HTR-8/SVneo (cell line): ENCODE measurements around the gene RPS11.

- RRBS = no CpG with 5 or more reads among the region's 4 CpGs
Measured at GRCh38 chr19:49409649-49410138, 13.5 kb downstream of the PTH2 start.

DNA sequence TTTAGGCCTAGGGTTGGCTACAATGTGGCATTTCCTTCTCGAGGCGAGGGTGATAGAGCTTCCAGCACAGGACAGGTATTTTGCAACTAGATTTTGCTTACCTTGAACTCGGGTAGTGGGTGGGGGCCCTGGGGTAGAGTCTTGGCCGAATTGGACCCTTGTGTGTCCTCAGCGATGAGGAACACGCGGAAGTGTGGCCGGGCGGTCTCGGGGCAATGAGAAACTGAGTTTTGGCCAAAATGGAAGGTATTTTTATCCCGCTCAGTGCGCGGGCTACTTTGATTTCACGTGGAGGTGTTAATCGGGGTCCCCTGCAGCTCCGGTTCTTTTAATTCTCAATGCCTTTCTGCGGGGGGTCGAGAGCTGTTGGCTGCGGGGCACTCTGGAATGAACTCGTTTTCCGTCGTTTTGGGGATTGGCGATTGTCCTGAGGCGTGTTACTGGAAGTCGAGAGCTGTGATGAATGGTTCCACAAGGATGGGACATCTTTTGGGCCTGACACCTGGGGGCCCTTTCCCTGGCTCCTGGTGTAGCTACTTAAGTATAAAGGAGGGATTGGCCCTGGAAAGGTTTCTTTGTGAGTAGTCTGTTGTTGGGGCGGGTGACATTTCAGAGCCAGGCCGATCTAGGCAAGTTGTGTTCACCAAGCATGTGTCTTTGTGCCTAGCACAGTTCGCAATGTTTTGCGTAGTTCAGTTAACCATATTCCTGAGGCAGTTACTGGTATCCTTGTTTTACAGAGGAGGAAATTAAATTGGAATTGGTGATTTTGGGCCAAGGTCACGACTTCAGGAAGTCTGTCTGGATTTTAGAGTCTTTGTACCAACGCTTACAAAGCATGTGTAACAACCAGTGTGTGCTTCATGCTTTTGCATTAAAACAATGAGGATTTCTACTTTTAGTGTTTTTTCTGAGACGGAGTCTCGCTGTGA lies 670 bp downstream of the RPL13A start:
- RRBS = under 1% methylated on average over 6 of the region's 33 CpGs

DNA sequence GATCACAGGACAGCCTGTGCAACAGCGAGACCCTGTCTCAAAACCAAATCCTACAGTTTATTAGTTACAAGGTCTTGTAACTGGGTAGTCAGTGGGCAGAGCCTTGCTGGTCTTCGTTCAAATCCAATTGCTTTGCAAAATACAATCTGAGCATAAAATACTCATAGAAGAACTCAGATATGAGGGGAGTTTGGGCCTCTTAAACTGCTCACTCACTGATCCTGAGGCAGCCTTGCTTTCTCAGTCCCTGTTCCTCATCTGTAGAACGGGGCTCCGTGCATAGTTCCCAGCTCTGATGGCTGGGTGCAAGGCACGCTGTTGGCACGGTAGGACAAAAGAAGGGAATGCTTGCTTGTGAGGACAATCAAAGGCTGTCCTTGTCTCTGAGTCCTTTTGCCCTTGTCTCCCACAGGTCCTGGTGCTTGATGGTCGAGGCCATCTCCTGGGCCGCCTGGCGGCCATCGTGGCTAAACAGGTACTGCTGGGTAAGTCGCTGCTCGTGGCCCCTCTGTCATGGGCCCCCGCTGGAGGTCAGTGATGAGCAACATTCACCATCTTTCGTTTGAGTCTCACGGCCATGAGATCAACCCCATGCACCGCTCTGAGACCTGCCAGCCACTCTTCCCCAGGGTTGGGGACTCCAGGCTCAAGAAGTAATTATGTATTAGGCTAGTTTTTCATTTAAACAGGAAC lies 2.2 kb downstream of the RPL13A start:
- RRBS = no CpG with 5 or more reads among the region's 16 CpGs

DNA sequence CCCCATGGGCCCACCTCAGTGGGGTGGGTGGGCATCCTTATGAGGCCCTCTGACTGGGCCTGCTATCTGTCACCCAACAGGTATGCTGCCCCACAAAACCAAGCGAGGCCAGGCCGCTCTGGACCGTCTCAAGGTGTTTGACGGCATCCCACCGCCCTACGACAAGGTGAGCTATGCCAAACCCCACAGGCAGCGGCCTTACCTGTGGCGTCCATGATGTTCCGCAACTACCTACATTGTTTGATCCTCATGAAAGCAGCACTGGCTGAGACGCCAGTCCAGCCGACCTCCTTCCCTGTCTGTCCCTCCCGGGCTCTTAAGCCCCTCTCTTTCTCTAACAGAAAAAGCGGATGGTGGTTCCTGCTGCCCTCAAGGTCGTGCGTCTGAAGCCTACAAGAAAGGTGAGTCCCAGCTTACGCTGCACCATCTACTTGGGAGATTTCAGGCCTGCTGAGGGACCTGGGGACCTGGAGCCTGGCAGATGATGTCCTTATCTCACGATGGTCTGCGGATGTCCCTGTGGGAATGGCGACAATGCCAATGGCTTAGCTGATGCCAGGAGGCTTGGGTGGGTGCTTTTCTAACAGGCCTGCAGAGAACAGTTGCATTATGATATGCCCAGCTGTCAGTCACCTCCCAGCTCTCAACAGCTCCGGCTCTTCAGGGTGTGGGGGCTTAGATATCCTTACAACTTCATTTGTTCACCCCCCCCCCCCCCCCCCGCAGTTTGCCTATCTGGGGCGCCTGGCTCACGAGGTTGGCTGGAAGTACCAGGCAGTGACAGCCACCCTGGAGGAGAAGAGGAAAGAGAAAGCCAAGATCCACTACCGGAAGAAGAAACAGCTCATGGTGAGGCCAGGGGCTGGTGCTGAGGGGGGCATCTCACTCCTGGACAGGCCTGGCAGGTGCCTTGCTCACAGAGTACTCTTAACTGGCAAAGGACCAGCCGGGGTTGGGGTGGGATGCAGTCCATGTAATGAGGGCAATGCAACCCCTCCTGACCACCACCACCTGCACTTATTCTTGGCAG lies 3.6 kb downstream of the RPL13A start:
- RRBS = 97% methylated on average over 2 of the region's 25 CpGs

- RRBS = no CpG with 5 or more reads among the region's 10 CpGs
Measured at GRCh38 chr19:49491729-49492400, 4.4 kb upstream of the RPS11 start.

DNA sequence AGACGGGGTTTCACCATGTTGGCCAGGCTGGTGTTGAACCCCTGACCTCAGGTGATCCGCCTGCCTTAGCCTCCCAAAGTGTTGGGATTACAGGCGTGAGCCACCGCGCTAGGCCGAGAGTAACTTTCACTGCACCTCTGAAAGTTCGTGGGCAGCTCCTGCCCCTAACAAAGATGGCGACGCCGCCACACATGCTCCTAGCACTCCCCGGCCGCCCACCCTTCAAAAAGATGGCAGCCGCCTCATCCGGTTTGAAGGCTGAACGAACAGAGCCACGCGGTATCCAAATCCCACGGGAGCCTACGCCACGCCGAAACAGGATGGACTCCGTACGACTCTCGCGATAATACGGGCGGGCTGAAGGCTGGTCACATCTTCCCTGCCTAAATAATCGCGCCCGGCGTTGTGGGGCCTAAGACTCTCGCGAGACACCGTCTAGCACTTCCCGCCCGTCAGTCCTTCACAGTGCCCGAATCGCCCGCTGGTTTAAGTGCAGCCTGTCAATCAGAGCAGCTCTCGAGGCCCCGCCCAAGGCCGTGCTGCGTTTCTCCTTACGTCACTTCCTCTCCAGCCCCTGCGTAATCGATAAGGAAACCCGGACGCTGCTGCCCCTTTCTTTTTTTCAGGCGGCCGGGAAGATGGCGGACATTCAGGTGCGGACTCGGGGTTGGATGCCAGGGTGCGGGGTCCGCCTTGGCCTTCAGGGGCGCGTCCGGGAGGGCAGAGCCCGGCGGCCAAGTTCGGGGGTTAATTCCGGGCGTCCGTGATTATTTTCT lies at the start of gene RPS11:
RPS11 (plus strand) TSS at position 616 of the 776 bp plus-strand sequence.
- RRBS = 2% methylated on average over 11 of the region's 64 CpGs

DNA sequence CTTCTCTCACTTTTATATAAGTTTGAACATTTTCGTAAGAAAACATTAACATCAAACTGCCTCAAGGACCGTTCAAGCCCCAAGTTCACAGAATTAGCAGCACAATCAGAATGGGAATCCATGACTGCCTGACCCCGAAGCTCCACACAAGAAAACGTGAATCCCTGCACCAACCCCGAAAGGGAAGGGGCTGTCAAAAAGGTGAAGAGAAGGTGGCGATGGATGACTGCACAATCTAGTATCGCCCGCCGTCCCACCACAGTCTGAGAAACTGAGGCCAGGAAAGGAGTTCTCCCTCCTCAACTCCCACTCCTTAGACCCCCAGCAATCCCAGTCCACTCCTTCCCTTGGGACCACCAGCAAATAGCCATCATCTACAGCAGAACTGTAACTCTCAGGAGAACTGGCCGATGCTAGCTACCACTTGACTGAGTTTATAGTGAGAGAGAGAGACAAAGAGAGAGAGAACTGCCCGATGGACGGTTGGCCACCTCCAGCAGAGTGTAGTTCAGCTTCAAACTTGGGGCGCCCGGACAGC lies 438 bp downstream of the NOSIP start:
- RRBS = no CpG with 5 or more reads among the region's 14 CpGs

DNA sequence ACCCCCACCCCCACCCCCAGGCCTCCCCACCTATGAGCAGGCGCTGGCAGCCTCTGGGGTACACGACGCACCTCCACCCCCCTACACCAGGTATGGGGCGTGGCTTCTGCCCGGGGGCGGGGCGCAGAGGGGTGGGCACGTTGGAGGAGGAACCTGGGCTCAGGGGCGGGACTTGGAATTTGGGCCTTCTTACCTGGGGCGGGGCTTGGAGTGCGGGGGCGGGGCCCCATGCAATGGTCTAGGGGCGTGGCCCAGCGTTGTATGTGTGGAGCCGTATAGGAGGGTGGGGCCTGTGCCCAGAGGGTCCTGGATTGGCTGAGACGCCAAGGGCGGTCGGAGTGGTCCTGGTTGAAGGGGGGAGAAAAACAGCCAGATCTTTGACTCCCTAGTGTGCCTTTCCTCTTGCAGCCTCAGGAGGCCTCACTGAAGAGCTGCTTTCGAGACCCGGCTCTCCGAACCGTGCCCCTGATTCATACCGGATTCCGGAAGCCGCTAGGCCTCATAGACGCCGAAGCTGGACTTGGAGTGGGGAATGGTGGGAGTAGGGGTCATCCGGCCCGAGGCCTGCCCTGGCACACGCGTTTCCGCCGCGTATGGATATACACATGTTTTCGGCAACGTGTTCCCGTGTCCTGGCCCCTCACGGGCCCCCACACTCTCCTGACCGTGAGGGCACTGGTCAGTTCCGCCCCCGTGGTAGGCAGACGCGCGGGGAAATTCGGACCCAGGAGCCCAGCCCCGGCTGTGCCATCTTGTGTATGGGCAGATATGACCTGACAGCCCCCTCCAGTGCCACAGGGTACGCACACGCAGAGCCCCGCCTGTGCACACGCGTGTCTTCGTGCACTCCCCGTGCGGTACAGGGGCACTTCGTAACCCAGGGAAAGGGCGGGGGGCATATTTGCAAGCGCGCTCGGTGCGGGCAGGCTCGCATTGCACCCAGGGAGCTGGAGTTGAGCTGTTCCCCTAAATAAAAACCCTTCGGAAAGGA lies 724 bp upstream of the PRR12 start:
- RRBS = 2% methylated on average over 5 of the region's 62 CpGs

DNA sequence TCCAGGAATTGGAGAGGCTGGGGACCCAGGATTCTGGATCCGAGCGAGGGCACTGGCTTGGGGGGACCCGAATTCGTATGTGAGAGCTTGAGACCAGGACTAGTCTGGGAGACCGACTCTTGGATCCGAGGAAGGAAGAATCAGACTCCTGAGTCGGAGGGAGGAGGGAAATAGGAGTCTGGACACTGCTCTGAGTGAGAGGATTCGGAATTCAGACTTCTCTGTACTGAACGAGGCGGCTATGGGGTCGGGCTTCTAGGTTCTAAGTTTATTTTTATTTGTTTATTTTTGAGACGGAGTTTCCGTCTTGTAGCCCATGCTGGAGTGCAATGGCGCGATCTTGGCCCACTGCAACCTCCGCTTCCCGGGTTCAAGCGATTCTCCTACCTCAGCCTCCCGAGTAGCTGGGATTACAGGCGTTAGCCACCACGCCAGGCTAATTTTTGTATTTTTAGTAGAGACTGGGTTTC lies 930 bp upstream of the SCAF1 start:
- RRBS = no CpG with 5 or more reads among the region's 21 CpGs

DNA sequence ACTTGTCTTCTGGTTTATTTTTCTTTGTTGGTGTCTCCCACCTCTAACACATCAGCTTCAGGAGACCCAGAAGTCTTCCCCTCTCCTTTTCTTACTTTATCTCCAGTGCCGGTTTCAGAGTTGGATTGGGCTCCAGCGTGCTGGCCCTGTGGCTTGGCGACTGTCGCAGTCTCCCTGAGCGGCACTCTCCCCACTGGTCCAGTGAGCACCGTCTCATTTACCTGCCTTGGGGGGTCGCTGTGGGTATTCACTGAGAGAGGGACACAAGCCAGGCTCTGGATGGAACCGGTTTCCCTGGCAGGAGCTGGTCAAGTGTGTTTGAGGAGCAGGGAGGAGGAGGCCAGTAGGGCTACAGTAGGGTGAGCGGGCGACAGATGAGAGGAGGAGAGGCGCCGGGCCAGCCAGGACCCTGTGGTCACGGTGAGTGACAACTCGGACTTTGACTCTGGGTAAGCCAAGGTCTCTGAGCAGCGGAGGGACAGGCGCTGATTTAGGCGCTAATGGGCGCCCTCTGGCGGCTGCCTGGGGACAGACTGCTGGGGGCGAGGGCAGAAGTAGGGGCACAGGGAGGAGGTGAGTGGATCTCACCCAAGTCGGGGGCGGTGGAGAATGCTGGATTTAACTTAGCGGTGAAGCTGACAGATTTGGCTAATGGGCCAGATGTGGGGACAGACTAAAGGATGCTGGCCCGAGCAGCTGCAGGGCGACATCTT lies 4.9 kb upstream of the PRMT1 start:
- RRBS = 24% methylated on average over 5 of the region's 25 CpGs

GRCh38 chr19:49685661-49686153 lies 3.7 kb upstream of the ADM5 start:
- RRBS = no CpG with 5 or more reads among the region's 14 CpGs

- RRBS = no CpG with 5 or more reads among the region's 12 CpGs
Measured at GRCh38 chr19:49688546-49689164, 739 bp upstream of the ADM5 start.

DNA sequence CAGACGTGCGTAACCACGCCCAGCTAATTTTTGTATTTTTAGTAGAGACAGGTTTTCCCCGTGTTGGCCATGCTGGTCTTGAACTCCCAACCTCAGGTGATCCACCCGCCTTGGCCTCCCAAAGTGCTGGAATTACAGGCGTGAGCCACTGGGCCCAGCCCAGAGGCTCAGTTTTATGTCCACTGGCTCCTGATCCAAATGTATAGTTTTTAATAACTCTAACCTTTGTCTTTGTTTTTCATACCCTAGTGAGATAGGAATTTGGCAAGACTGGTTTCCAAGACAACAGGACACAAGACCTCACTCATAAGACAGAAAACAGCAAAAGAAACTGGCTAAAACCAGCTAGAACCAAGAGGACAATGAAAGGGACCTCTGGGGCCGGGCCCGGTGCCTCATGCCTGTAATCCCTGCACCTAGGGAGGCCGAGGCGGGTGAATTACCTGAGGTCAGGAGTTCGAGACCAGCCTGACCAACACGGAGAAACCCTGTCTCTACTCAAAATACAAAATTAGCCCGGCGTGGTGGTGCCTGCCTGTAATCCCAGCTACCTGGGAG lies 27.6 kb downstream of the CPT1C start:
- RRBS = no CpG with 5 or more reads among the region's 14 CpGs

GRCh38 chr19:49767422-49768099 lies 760 bp downstream of the AP2A1 start:
- RRBS = no CpG with 5 or more reads among the region's 12 CpGs

- RRBS = no CpG with 5 or more reads among the region's 9 CpGs
Measured at GRCh38 chr19:49768100-49768570, 1.3 kb downstream of the AP2A1 start.

- RRBS = no CpG with 5 or more reads among the region's 5 CpGs
Measured at GRCh38 chr19:49809822-49810121, 3.3 kb downstream of the FUZ start.

- RRBS = no CpG with 5 or more reads among the region's 11 CpGs
Measured at GRCh38 chr19:49856015-49856400, 11.4 kb downstream of the PNKP start.

GRCh38 chr19:49856401-49857109 lies 10.8 kb downstream of the PNKP start:
- RRBS = no CpG with 5 or more reads among the region's 26 CpGs

DNA sequence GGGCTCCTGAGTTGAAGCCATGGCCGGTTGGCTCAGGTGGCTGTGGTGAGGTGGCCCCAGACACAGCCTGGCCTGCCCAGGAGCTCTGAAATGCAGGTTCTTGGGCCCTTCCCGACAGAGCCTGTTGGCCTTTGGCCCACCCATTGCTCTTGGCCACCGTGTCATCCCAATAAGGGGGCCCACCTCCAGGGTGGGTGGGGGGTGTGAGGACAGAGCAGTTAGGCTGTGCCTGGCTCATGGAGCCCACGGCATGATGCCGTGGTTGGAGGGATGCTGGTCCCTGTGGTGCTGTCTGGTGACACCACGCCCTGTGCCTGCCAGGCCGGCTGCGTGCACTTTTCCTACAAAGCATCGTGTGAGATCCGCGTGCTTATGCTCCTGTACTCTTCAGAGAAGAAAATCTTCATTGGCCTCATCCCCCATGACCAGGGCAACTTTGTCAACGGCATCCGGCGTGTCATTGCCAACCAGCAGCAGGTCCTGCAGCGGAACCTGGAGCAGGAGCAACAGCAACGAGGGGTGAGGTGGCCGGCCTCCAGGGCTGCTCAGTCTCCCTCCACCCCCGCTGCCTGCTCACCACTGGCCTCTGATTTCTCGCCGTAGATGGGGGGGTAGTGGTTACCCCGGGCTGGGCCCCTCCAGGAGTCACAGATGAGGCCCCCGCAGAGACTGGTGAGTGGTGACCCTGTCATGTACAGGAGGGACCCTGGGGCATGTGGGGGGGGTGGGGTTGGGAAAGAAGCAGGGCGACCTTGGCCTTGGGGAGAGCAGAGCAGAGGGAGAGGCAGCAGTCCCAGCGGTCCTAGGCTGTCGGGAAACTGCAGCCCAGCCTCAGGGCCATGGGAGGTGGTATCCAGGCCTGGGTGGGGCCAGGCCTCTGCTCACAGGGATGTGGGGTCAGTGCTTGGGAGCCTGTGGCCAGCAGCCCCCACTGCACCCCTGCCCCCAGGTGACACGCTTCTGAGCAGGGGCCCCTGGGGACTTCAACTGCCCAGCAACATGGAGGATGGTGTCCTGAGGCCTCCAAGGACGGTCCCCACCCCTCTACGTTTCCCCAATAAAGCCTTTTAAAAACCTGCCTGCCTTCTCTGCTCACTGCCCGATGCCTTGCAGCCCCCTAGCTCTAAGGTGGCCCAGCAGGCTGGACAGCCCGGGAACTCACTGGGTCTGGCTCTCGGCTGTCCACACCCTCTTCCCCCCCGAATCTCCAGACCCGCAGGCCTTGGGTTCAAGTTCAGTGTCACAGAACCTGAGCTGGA lies 7.3 kb downstream of the PNKP start:
- RRBS = no CpG with 5 or more reads among the region's 33 CpGs

DNA sequence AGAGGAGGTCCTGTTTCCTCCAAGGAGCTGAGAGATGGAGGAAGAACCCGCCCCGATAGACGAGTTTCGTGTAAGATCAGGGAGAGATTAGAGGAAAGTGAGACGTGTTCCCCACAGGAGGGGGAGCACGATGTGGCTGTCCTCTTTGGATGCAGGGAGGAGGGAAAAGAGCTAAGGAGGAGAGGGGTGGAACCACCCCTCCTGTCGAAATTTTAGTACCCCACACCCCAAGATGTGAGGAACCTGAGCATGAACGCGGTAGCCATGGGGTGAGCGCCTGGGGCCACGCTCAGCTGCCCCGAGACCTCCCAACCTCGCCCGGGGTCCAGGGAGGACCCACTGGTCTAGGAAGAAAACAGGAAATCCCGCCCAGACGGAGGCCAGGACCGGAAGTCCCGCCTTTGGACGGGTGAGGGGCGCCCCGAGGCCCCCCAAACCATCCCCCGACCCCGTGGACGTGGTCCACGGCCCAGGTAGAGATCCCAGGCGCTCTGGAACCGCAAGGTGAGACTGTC lies 1.2 kb downstream of the AKT1S1 start:
- RRBS = 4% methylated on average over 4 of the region's 27 CpGs